ENCODE results near the genes KRTAP10-7, KRTAP12-3 and POFUT2.

DNA sequence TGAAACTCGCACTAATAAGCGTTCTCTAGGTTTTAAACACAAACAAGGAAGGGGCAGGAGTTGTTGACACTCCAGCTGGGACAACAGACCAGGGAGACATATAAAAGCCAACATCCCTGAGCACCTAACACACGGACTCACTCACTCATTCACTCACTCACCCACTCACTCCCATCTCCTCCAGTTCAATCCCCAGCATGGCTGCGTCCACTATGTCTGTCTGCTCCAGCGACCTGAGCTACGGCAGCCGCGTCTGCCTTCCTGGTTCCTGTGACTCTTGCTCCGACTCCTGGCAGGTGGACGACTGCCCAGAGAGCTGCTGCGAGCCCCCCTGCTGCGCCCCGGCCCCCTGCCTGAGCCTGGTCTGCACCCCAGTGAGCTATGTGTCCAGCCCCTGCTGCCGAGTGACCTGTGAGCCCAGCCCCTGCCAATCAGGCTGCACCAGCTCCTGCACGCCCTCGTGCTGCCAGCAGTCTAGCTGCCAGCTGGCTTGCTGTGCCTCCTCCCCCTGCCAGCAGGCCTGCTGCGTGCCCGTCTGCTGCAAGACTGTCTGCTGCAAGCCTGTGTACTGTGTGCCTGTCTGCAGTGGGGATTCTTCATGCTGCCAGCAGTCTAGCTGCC lies at the start of gene KRTAP10-7:
Gene KRTAP10-7 (plus strand): TSS at position 173 of the 621 bp plus-strand sequence.
- RAMPAGE, total RNA, result no peak

- RAMPAGE, total RNA, result no peak
Measured at GRCh38 chr21:44618727-44619455, 7.0 kb downstream of the KRTAP10-8 start.

DNA sequence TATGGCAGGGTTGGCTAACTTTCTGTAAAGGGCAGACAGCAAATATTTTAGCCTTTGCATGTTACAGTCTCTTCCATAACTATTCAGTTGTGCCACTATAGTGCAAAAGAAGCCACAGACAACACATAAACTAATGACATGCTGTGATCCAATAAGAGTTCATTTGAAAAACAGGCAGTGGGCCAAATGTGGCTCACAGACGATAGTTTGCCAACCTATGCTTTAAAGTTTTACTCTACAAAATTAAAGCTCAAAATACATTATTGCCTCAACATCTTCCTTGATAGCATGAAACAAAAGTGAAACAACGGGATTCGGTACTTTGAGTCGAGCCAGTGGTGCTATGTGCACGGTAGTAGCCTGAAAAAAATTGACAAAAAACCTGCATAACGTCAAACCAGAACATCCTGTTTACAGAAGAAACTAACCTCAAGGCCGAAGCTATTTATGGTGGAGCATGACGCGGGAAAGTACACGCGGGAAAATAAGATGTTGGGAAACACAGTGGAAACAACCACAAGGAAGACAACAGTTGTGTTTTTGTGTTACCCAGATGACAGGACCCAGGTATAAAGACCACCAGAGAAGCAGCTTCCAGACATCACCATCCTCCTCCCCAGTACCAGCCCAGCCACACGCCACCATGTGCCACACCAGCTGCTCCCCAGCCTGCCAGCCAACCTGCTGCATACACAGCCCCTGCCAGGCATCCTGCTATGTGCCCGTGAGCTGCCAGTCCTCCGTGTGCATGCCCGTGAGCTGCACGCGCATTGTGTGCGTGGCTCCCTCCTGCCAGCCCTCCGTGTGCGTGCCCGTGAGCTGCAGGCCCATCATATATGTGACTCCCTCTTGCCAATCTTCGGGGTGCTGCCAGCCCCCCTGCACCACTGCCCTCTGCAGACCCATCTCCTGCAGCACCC lies at the start of gene KRTAP12-3:
Gene KRTAP12-3 (plus strand): TSS at position 596 of the 920 bp plus-strand sequence.
- RAMPAGE, total RNA, result no peak

DNA sequence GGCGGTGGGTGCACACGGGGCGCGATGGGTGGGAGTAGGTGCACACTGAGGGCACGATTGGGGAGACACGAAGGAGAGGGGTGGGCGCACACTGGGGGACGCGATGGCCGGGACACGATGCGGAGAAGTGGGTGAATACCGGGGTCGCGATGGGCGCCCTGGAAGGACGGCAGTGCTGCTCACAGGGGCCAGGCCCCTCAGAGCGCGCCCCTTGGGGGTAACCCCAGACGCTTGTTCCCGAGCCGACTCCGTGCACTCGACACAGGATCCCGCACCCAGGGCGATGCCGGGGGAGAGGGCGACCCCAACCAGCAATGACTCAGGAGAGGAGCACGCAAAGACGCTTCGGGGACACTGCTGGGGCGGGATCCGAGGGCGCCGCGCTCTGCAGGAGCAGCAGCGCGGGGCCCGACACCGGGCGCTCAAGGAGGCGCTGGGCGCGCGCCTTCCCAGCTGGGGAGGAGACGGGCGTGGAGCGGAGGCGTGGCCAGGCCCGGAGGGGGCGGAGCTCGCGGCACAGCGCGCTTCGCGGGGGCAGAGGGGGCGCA lies 546 bp downstream of the SUMO3 start:
- RAMPAGE, total RNA, result no peak

- RAMPAGE, total RNA, result no peak
Measured at GRCh38 chr21:44858084-44858812, 15.2 kb downstream of the PTTG1IP start.

DNA sequence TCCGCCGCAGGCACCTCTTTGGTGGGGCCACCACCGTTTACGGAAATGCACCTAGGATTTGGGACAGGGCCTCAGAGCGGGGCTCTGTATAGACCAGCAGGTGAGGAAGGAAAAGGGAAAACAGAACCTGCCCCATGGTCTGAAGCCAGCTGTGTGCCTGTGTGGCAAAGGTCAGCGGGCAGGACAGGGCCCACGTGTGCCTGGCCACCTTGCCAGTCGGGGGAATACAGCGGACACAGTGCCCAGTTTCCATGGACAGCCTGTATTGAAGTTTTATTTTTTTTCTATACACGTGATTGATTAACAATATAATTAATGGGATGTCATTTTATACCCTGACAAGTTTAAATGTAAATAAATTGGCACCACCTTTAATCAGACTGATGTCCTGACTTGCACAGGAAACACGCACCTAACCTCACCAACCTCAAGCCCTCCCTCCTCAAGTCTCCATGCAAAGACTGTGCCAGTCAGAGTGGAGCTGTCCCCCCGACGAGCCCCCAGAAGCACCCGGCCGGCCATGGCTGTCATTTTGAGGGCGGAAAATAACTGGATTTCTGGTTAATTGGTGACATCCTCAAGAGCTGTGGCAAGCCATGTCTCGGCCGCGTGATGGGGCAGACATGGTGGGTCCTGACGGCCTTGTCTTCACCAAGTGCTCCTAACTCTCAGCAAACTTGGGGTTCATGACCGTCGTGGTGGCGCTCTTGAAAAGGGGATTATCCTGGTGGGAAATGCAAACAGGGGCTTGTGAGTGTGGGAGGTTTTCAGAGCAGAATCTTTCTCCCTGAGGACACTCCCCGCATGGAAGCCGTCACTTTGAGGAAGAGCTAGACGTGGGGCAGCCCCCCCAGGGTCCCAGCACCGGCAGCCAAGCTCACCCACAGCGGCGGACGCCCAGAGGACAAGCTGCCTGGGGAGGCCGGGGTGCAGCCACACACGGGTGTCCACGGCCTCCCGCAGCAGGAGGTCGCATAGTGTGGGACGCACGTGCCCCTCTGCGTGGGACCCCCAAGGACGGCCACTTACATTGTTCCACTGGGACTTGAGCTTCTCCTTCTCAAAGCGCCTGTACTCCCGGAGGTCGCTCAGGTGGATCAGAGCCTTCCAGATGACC lies 12.6 kb upstream of the PTTG1IP start:
- RAMPAGE, total RNA, result no peak

DNA sequence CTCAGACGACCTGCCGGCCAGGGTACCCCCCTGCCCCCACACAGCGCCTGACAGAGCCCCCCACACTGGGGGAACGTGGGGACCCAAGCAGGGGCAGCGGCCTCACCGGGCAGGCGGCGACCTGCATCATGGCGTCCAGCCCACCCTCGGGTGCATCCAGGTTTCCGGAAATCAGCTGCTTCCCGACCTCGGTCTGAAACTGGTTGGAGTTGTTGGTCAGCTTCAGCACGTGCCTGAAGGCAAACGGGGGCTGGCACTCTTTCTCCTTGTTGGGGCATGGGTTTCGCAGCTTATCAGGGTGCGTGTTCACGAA lies 19.4 kb downstream of the ITGB2 start:
- RAMPAGE, total RNA, result no peak

- RAMPAGE, total RNA, result no peak
Measured at GRCh38 chr21:44969761-44970525, 30.1 kb downstream of the SLX9 start.

GRCh38 chr21:45097343-45097671 lies 22.9 kb downstream of the ADARB1 start:
- RAMPAGE, total RNA, result no peak

- RAMPAGE, total RNA, result no peak
Measured at GRCh38 chr21:45159092-45159468, 84.7 kb downstream of the ADARB1 start.

DNA sequence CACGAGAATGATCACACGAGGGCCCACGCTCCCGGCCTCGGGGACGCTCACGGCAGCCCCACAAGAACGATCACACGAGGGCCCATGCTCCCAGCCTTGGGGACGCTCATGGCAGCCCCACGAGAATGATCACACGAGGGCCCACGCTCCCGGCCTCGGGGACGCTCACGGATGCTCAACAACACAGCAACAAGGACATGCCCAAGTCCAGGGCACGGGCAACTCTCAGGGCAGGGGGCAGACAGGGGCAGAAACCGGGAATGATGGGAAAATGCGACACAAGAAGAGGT lies 20.7 kb downstream of the POFUT2 start:
- RAMPAGE, total RNA, result no peak

- RAMPAGE, total RNA, result no peak
Measured at GRCh38 chr21:45287592-45288219, at the start of gene POFUT2. Gene POFUT2, minus strand, starts transcription at chr21:45287895.

GRCh38 chr21:45304995-45305346 lies 17.3 kb upstream of the POFUT2 start:
- RAMPAGE, total RNA, result no peak

DNA sequence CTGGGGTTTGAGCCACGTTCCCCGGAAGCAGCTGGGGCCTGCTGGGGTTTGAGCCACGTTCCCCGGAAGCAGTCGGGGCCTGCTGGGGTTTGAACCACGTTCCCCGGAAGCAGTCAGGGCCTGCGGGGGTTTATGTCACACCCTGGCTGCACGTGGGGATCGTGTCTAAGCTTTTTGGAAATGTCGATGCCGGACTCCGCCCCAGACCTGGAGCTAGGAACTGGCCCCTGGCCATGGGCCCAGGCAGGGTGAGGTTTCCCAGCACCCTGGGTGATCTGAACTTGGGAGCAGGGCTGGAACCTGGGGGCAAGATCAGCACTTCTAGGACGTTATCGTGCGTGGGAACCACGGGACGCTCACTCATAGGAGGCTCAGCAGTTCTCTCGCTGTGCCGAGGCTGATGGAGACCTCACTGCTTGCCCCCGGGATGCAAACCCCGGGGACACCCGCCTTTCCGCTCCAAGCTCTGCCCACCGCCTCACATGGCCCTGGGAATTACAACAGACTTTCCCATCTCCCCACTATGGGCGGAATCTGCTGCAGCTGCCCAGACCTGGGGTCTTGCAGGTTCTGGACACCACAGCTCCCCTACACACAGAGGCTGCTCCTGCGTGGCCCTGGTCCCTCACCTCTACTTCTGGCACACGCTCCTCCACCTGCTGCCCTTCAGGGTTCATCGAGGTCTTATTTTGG lies 35.8 kb downstream of the COL18A1 start:
- RAMPAGE, total RNA, result no peak

DNA sequence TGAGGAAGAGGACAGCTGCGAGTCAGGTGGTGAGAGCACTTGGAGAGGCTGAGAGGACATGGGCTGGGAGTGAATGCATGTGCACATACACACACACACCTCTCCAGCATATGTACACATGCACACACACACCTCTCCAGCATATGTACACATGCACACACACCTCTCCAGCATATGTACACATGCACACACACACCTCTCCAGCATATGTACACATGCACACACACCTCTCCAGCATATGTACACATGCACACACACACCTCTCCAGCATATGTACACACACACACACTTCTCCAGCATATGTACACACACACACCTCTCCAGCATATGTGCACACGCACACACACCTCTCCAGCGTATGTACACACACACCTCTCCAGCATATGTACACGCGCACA lies 58.5 kb downstream of the SLC19A1 start:
- RAMPAGE, total RNA, result no peak

- RAMPAGE, total RNA, result no peak
Measured at GRCh38 chr21:45486695-45487058, 55.6 kb downstream of the SLC19A1 start.

DNA sequence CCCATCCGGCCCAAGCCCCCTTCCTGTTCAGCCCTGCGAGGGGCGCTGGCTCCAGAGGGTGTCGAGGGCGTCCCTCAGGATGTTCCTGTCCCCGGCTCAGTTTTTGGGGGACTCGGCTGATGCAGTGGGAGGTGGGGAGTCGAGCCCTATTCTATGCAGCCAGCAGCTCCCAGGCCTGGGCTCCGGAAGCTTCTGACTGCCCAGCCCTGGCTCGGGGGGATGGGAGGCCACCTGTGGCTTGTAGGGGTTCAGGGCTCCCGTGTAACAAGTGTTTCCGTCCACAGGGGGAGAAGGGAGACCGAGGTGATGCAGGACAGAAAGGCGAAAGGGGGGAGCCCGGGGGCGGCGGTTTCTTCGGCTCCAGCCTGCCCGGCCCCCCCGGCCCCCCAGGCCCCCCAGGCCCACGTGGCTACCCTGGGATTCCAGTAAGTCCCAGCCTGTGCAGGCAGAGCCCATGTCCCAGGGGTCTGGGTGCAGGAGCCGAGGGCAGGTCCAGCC lies 38.1 kb downstream of the SLC19A1 start:
- RAMPAGE, total RNA, result no peak

- RAMPAGE, total RNA, result no peak
Measured at GRCh38 chr21:45554824-45555246, 12.6 kb upstream of the SLC19A1 start.

DNA sequence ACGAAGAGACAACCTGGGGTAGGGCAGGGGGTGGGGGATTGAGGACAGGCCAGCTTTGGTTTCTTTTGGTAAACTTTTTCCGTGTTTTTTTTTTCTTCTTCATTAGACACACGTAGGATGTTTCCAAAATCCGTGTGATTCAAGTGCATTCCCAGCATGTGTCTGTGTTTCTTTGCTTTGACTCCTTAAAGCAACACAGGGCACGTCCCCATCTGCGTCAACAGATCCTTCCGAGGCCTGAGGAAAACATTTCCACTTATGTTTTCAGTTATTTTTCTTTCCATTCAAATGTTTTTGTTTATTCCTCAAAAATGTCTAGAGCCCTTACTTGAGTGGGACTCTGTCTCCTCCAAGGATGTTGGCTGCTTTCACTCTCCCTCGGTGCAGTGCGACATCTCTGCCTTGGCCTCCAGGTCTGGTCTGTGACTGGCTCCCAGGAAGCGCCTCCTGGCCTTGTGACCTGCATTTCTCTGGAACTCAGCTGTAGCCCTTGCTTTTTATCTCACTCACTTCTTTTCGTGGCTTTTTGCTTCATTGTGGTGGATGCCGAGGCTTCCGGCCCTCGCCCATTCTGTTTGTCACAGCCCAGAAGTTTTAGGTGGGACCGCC lies 31.3 kb upstream of the SLC19A1 start:
- RAMPAGE, total RNA, result no peak

DNA sequence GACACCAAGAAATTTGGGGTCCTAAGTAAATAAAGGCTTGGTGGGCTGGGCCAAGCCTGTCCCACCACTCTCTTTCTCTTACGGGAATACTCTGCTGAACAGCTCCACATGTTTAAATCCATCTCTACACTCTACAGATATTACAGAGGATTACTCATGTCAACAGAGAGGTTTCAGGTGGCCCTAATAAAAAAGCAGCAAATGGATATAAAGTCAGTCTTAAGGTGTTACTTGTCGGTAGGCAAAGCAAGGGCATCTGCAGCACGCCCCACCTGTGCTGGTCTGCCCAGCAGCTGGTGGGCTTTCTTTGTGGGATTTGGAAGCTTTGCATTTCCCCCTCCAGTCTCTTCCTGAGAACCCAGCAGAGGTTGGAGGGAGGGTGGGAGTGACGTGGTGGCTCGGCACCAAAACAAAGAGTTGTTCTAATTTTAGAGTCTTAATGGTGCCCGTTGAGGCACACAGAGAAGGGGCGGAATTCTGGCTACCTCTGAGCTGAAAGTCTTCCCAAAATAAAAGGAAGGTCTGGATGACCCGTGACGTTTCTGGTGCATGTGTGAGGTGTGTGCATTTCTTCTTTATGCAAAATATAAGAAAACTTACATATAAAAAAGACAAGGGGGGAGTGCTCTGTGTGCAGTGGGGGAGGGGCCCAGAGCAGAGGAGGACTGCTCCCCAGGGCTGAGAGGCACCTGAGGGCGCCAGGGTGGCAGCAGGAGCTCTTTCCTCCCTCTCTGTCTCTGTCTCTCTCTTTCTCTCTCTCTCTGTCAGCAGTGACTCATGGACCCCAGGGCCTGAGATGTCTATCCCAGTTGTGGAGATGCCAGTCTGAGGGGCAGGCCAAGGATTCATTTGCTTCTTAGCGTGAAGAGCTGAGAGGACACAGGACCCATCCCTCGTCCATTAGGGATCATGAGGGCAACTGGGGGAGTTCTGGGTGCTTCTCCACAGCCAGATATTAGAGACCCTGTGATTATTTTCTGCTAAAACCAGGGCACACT lies 4.7 kb upstream of the PCBP3 start:
- RAMPAGE, total RNA, result no peak

Data from foreskin keratinocyte (primary cell).